NB4 (cell line): ENCODE measurements around a stretch of chr18.

DNA sequence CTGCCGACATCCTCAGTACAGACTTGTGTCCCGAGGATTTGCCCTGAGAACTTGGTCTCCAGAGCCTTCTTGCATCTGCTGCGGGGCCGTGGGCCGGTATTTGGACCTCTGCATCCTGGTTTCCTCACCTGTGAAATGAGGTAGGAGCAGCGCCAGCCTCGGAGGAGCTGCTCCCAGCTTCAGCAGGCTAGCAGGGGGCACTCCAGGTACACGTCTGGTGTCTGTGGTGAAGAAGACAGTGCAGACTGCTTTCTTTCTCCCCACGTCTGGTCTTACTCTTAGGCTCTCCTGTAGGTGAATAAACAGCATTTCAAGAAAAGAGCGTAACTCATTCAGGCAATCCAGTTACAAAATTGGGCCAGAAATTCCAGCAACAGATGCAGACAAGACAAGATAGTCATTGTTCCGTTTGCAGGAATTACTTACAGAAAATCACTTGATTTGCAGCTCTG lies 58.7 kb downstream of the CTDP1 start:
- RRBS: no CpG with 5 or more reads among the region's 11 CpGs

DNA sequence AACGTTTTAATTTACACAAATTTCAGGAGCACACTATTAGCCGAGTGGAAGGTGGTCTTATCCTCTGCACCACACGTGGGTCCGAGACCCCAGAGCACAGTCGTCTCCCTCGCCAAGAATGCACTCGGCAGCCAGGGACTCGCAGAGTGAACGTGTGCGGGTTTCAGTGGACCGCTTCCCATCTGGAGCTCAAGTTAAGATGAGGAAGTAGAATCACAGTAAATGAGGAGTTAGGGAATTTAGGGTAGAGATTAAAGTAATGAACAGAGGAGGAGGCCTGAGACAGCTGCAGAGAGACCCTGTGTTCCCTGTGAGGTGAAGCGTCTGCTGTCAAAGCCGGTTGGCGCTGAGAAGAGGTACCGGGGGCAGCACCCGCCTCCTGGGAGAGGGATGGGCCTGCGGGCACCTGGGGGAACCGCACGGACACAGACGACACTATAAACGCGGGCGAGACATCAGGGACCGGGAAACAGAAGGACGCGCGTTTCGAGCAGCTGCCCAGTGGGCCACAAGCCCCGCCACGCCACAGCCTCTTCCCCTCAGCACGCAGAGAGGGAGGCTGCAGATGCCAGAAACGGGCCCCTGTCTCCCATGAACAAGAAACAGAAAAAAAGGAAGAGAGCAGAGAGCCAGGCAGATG lies 5.5 kb upstream of the KCNG2 start:
- RRBS: 2% methylated on average over 7 of the region's 32 CpGs

DNA sequence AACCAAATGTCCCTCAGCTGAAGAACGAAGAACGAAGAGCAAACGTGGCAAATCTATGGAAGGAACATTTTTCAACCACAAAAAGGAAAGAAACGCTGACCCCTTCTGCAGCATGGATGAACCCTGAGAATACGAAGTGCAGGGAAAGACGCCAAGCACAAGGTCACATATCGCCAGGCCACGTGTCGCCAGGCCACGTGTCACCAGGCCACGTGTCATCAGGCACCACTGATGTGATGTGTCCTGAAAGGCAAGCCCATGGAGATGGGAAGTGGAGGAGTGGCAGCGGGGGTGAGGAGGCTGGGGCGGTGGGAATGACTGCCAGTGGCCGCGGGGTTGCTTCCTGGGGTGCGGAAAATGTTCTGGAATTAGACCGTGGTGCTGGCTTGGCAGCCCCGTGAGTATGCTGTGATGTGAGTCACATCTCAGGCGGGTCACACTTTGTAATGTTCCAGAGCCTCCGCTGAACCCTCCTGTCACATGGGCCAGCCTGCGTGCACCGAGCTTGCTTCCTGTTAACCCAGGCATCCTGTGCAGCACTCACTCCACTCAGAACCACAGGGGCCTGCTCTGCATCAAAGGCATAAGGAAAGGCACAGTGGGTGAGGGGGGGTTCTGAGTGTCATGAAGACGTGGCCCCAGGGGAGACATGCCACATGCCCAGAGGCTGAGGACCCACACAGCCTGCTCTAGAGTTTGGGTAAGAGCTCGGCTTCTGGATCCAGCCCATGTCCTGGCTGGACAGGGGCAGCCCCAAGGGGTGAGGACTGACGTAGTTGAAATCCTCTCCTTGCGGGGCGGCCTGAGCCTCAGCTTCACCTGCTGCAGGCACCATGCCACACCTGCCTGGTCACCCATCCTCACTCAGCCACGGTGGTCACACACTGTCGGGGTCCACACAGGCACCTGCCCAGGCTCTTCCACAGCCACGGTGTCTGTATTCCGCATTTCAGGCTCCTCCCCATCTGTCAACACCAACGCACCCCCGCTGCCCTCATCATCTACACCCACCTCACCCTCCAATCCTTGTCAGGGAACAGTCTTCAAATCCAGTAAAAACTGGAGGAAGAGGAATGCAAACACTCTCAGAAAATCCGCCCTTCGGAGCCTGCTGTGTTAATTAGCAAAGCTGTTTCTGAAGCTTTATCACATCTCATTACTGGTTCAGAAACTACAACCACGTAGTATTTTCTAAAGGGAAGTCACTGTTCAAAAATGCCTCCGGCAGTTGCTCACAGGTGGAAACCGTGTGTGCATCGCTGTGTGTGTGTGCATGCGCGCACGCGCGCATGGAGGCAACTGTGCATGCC lies 38.7 kb downstream of the SLC66A2 start:
- RRBS: 96% methylated on average over 2 of the region's 44 CpGs

- RRBS: no CpG with 5 or more reads among the region's 18 CpGs
Measured at GRCh38 chr18:79917889-79918474, 33.5 kb downstream of the SLC66A2 start.

GRCh38 chr18:79937877-79938663 lies 13.4 kb downstream of the SLC66A2 start:
- RRBS: no CpG with 5 or more reads among the region's 16 CpGs

DNA sequence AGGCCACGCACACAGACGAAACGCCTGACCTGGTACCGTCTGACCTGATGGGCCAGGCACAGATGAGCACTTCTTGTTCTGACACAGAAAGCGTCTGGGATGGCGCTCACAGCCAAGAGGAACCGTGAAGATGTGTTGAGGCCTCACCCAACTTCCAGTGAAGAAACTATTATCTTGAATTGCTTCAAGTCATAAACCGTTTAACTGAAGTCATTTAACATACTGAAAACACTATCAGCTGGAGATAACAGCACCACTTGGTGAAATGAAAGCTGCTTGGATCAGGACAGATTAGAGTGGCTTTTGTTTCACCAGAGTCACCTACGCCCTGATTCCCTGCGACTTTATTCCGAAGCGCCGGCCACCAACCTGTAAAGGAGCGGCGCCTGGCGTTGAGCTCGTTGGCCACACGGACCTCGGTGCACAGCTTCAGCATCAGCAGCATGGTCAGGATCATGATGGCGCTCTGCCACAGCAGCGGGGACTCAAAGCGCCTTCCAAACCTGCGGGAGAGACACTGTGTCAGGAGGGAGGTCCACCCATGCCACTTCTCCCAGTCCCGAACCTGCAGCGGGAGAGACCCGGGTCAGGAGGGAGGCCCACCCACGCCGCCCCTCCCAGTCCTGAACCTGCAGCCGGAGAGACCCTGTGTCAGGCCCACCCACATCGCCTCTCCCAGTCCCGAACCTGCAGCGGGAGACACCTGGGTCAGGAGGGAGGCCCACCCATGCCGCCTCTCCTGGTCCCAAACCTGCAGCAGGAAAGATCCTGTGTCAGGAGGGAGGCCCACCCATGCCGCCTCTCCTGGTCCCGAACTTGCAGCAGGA lies 8.3 kb downstream of the SLC66A2 start:
- RRBS: 97% methylated on average over 3 of the region's 35 CpGs

DNA sequence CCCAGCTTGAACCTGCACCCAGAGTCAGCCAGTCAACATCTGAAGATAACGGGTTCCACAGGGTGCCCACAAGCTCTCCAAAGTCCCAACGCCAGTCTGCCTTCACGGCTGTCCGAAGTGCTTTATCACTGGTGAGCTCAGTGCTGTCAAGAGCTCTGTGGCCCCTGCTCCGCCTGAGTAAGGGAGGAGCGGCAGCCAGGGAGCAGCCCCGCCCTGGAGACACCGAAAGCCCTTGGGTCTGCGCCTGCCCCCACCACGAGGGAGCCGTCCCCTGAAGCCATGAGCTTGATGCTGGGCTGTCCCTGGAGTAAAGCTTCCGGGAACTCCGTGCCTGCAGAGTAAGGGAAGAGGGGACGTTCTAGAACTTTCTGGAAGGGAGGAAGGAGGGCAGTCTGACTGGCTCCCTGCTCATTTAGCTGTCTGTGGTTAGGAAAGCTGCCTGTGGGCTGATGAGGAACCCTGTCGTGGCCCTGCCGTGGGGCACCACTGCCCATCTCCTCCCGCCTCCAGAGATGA lies 2.7 kb upstream of the HSBP1L1 start:
- RRBS: no CpG with 5 or more reads among the region's 17 CpGs

GRCh38 chr18:80009481-80010811 lies 21.6 kb upstream of the TXNL4A start:
- RRBS: no CpG with 5 or more reads among the region's 21 CpGs

GRCh38 chr18:80045396-80046296 lies 11.4 kb downstream of the RBFA start:
- RRBS: no CpG with 5 or more reads among the region's 29 CpGs

- RRBS: no CpG with 5 or more reads among the region's 15 CpGs
Measured at GRCh38 chr18:80118966-80120245, 10.3 kb downstream of the ADNP2 start.

DNA sequence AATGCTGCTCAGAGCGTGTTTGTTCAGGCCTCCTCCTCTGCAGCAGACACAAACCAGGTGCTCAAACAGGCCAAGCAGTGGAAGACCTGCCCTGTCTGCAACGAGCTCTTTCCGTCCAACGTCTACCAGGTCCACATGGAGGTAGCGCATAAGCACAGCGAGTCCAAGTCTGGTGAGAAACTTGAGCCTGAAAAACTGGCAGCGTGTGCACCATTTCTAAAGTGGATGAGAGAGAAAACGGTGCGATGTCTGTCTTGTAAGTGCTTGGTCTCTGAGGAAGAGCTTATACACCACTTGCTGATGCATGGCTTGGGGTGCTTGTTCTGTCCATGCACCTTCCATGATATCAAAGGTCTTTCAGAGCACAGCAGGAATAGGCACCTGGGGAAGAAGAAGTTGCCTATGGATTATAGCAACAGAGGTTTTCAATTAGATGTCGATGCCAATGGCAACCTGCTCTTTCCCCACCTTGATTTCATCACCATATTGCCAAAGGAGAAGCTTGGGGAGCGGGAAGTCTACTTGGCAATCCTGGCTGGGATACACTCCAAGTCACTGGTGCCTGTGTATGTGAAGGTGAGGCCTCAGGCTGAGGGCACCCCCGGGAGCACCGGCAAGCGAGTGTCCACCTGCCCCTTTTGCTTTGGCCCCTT lies 28.5 kb downstream of the ADNP2 start:
- RRBS: no CpG with 5 or more reads among the region's 14 CpGs